GM19239 (cell line): ENCODE results near the genes SERGEF and HPS5.

- RRBS = no CpG with 5 or more reads among the region's 3 CpGs
Measured at GRCh38 chr11:15800065-15800584, 556.2 kb downstream of the SOX6 start.

- RRBS = no CpG with 5 or more reads among the region's 2 CpGs
Measured at GRCh38 chr11:16193636-16194554, 162.5 kb downstream of the SOX6 start.

DNA sequence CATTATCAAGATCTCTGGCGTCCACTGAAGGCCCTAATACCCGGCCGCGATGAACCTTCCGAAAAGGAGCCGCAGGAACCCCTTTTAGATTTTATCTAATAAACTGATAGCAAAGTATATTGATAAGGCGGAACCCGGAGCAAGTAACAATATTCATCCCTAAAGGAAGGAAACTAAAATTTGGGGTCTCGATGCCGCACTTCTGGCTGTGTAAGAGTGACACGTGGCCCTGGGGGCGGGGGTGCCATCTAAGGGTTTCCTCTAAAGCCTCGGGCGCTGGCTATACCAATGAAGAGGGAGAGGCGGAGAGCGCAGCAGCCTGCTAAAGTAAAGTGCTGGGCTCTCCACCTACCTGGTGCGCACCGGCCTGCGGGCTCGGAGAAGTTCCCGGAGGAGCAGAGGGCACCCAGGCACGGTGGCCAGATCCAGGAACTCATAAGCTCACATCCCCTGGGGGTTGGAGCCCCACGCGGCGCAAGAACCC lies 127.9 kb upstream of the C11orf58 start:
- RRBS = 33% methylated on average over 12 of the region's 25 CpGs

DNA sequence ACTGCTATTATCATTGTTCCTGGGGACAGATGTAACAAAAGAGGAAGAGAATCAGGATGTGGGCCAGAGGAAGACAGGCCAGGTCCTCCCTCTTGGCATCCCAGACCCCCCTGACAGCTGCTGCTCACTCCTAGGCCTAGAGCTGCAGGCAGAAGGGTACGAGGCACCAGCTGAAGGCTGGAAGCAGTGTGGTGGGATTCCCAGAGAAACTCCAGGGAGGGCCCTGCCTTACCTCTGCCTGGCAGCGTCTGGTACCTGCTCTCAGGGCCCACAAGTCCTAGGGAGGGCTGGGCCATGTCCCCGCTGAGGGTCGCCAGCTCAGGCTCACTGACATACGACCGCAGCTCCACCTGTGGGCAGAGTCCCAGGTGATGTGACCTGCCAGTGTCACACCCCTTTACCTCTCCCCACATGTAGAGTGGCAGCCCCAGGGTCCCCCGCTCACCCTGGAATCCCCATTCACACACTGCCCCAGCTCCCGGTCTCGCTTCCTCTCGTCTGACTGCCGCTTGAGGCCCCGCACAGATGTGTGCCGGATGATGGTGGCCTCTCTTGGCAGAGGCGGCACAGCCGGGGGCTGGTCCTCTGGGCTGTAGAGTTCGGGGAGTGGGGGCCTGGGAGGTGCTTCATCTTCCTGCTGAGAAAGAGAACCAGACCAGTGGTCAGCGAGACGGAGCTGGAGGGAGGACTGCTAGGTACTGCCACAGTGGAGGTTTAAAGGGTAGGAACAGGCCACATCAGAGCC lies 52.3 kb downstream of the C11orf58 start:
- RRBS = 65% methylated on average over 6 of the region's 18 CpGs

- RRBS = no CpG with 5 or more reads among the region's 9 CpGs
Measured at GRCh38 chr11:16841420-16841943, 103.0 kb downstream of the C11orf58 start.

DNA sequence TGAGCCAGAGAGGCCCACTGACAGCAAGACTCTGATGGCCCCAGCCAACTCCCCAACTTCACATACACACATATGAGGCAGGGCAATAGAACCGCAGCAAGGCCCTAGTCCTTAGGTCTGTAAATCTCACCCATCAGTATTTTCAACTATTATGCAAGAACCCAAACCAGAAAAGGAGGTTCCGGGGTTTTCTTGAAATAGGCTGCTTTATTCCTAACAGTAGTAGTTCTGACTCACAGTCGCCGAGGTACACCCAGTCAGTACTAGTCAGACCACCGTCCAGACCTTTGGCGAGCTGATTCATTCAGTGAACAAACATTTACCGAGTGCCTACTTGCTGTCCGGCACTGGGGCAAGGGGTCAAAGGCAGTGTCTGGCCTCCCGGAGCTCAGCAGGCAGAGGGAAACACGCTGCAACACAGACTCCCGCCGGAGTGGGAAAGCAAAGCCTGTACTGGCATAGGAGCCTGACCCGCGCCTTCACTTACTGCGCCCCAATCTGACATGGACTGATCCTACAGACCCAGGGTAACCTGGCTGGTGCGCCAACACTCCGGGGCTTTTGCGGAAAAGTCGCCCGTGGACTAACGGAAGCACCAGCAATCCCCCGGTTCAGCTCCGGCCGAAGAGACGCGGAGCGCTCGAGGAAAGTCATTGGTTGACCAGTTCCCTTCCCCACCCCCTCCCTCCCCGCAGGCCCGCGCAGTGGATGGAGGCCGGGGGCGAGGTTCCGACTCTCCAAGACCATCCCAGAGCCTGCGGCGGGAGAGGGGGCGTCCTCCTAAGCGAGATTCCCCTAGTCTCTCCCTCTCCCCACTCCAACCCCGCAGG lies 1.2 kb downstream of the PLEKHA7 start:
- RRBS = 37% methylated on average over 16 of the region's 39 CpGs

DNA sequence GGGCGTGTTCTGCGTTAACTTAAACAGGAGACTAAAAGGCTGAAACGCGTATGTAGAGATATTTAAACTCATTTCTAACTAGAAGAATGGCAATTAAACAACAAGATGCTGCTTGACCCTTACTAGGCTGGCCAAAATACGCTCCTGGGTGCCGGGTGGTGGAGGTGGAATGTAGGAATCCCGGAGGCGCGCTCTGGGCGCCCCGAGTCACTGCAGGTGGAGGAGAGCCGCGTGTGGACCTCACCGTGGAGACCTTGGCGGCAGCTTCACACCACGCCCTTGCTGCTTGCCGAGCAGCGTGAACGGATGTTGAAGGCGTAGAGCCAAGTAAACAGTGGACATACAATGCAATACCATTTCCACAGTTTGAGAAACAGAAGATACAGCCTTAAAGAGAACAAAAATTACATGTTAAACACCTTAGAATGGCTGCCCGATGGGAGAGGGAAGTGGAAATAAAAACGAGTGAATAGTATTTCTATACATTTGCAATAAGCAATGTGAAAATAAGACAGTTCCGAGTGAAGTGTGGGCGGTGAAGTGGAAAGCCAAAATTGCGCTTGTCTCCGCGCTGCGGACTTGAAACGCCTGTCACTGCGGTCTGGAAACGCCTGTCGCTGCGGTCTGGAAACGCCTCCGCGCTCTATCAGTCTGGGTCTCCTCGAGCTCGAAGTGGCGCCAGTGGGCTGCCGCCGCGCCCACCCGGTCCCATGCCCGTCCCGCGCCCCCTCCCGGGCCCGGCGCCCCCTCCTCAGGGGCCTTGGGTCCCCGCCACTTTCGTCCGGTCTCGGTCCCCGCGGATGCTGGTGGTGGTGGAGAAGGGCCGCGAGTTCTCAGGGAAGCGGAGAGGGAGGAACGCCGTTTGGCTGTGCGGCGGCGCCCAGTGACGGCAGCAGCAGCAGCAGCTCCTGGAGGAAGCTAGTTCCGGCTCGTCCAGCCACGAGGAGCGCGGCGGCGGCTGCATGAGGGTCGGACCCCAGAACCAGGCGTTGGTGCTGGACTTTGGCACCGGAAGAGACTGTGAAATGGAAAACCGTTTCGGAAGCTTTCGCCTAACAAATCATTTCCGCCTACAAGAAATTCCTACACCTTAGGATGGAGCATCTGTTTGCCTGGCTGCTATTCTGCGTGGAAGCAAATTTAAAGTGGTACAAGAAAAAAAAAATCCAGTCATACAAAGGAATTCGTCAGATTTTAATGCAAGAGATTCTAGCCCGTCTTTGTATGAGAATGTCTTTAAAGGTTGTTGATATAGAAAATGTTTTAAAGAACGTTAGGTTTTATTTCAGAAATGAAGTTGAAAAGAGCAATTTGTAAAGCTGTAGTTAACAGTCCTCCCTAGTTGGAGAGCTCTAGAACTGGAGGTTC lies 1.7 kb downstream of the NCR3LG1 start:
- RRBS = 2% methylated on average over 14 of the region's 82 CpGs

DNA sequence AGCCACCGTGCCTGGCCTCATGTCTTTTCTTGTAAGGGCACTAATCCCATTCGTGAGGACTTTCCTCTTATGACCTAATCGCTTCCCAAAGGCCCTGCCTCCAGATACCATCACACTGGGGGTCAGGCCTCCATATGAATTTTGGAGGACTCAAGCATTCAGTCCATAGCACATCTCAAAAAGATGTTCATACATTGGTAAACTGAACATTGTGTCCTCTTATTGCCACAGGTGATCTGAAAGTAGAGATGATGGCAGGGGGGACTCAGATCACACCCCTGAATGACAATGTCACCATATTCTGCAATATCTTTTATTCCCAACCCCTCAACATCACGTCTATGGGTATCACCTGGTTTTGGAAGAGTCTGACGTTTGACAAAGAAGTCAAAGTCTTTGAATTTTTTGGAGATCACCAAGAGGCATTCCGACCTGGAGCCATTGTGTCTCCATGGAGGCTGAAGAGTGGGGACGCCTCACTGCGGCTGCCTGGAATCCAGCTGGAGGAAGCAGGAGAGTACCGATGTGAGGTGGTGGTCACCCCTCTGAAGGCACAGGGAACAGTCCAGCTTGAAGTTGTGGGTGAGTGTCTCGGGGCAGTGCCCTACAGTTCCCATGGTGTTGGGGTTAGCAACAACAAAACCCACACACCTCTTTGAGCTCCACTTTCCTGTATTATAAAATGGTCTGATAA lies 5.0 kb downstream of the NCR3LG1 start:
- RRBS = no CpG with 5 or more reads among the region's 10 CpGs

DNA sequence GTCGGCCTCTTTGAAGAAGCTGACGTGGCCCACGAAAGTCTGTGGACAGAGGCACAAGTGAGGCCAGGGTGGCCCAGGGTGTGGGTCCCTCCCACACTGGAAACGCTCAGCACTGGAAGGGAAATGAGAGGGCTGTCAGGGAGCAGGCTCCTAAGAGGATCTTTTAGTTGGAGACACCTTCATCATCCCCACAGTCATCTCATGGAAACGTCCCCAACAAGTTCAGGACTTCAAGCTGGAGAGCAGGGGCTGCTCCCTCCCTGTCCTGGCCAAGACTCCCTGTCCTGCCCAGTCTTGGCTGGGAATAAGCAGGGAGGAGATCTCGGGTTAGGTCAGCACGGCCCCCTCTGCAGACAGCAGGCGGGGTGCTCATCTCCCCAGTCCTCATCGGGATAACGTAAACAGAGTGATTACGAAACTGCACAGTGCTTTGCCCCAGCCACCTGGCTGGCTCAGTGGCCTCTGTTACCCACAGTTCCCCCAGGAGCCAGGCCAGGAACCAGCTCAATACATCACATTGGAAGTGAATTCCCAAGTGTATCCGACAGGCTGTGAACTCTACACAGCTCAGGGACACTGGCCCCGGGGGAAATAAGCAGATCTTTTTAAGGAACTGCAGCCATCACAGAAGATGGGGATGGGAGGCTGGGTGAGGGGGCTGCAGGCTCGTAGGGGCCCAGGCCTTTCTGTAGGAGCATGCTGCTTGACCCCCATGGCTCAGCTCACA lies 42.6 kb upstream of the KCNJ11 start:
- RRBS = no CpG with 5 or more reads among the region's 14 CpGs

DNA sequence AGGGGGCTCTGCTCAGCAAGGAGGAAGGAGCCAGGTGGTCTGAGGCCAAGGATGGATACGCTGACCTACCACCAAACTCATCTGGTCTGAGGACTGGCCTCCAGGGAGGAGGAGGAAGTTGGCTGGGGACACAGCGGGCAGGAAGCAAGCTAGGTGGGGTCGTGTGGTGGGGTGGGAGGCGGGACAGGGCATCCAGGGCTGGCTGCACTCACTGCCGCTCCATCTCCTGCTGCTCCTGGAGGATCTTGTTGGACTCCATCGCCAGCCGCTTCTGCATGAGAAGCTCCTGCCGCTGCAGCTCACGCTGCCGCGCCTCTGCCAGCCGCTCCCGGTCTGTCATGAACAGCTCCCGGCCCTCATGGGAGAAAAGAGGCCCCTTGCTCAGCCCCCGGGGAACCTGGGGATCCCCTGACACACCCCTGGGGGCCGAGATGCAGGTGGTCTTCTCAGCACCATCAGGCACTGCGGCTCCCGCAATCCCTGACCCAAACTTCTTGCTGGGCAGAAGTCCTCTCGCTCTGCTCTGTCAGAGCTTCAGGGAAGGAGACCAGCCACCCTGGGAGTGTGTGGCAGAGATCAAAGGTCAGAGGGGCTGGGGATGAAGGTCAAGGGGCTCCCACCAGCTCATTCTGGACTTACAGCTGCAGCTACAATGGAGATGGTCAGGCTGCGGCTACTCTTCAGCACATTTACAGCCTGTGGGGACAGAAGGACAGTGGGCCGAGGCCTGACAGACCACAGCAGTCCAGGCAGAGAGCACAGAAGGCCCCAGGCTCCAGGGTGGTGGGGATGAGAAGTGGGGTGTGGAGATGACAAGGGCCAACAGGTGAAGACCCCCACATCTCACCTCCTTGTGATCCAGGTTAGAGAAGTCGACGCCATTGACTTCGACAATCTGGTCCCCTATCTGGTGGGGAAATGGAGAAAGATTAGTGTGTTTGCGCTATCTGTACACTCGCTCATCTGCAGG lies 21.4 kb downstream of the USH1C start:
- RRBS = no CpG with 5 or more reads among the region's 26 CpGs

- RRBS = no CpG with 5 or more reads among the region's 13 CpGs
Measured at GRCh38 chr11:17683151-17684242, 35.9 kb upstream of the MYOD1 start.

DNA sequence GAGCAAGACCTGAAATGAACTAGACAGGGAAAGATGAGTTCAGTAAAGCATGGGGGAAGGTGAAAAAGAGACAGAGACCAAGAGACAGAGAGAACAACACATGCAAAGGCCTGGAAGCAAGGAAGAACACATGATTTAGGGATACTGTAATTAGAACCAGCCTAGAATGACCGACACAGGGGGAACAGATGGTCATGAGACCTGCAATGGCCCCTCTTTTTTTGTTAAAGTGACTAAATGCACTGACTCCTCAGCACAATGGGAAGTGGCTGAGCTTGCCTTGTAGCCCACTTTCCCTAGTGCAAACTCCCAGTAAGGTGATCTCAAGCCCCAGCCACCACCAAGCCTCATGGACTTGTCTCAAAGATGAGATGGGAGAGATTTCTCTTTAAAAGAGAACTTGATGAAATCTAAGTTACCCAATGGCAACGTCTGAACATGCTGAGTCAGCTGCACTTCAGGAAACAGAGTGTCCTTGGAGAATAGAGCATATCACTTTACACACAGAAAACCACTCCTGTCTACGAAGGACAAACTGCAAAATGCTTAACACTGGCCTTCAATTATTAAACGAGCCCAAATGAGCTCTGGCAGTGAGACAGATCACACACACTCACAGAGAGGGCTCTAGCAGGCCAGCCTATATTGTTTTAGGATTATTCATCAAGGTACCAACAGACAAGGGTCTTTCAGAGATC lies 91.0 kb downstream of the SERGEF start:
- RRBS = no CpG with 5 or more reads among the region's 4 CpGs

DNA sequence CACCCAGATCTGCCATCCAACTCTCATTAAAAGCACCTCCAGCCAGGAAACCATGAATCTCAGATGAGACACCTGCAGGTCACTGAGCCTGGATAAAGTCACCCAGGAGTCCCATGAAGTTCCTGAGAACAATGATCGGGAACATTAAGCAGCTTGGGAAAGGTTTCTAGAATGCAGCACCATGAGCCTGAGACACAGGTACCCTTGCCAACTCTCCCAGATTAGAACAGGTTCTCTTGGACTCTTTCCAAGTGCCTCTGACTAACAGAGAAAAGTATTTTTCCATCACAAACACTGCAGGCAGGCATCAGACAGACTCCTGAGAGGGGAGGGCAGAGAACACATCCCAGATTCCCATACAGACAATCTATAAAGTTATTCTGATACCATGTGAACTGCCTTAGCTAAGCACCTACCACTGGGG lies 27.4 kb downstream of the SERGEF start:
- RRBS = no CpG with 5 or more reads among the region's 1 CpG

DNA sequence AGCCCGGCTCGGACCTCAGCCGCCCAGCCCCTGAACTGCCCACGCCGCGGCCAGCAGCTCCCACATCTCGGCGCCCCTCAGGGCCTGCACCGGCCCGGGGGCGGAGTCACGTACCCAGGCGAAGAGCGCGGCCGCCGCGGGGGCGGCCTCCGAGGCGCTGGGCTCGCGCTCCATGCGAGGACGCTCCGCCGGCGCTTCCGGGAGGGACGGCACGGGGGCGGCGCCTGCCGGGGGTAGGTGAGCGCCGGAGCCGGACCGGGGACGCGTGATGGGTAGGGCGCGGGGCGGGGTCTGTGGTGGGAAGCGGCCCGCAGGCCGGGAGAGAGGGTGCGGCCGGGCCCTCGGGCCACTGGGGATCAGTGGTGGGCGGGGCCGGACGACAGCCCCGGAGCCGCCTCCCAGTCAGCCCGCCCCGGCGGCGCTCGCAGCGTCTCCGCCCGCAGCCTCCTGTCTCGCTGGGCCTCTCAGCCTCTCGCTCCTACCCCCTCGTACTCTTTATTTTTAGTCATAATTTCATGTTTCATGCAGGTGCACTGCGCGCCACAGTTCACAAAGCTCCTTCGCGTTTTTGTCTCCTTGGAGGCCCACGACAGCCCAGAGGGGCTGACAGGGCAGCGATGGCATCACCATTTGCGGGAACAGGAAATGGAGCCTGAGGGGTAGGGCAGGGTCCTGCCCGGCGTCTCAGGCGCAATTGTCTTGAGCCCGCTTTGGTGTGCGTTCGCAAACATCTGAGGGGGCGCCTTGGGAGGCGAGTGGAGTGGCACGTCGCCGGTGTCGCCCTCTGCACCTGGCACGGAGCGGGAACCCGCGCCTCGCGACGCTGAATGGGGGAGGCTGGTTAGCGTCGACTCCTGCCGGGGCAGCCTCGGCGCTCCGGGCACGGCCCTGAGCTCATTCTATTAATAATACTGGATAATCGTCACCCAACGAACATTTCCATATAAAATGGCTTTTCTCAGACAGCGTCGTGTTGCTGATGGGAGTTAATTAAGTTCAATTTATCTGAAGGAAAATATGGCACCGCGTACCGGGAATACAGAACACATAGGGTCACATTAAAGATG lies at the start of gene SERGEF:
Gene SERGEF (minus strand): TSS at position 211 of the 1,067 bp plus-strand sequence.
- RRBS = 2% methylated on average over 42 of the region's 105 CpGs

- RRBS = 32% methylated on average over 15 of the region's 30 CpGs
Measured at GRCh38 chr11:18208783-18209319, 27.8 kb downstream of the SAA4 start.

- RRBS = no CpG with 5 or more reads among the region's 2 CpGs
Measured at GRCh38 chr11:18246813-18247181, 1.7 kb downstream of the SAA2 start.

DNA sequence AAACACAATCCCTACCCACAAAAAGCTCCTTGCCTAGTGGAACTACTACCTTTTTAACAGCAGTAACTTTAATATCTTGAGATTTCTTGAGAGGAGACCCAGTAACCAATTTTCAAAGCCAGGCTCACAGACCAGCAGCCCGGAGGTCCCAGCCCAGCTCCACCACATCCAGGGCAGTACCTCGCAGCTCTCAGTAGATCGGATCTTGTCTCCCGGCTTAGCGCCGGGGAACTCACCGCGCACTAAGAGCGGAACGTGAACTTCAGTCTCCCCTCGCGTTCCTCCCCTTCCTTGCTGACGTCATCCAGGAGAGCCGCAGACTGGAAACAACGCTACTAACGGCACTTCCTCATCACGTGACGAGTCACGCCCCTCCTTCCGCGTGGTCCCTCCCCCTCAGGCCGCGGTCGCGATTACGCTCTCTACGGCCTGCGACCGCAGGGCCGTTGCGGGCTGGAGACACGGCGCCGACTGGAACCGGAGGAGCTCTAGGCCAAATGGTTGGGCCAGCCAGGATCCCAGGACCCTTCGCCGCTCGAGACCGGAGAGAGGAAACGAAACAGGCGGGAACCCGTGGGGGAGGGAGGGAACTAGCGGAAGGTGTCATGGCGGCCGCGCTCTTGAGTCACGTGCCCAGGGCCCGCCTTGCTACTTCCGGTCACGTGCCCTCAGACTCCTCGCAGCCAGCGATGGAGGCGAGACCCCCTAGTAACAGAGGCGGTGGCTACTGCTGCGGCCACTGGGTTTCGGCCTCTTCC lies at the start of gene HPS5:
Gene HPS5 (minus strand): TSS at position 244 of the 758 bp plus-strand sequence.
- RRBS = 2% methylated on average over 12 of the region's 56 CpGs

GRCh38 chr11:18322655-18323232 lies 377 bp downstream of the GTF2H1 start:
- RRBS = no CpG with 5 or more reads among the region's 24 CpGs

GRCh38 chr11:18395411-18396405 lies 1.3 kb downstream of the LDHA start:
- RRBS = 1% methylated on average over 14 of the region's 54 CpGs